Heart (tissue), 3 donors: Measurements from ENCODE around the genes CDH18 and CDH10.

- RAMPAGE, long total RNA, 2 experiments, result no peak in any of the 2 experiments
These were observed 121.8 kb upstream of the ANKH start for GRCh38 chr5:14993190-14993953.

DNA sequence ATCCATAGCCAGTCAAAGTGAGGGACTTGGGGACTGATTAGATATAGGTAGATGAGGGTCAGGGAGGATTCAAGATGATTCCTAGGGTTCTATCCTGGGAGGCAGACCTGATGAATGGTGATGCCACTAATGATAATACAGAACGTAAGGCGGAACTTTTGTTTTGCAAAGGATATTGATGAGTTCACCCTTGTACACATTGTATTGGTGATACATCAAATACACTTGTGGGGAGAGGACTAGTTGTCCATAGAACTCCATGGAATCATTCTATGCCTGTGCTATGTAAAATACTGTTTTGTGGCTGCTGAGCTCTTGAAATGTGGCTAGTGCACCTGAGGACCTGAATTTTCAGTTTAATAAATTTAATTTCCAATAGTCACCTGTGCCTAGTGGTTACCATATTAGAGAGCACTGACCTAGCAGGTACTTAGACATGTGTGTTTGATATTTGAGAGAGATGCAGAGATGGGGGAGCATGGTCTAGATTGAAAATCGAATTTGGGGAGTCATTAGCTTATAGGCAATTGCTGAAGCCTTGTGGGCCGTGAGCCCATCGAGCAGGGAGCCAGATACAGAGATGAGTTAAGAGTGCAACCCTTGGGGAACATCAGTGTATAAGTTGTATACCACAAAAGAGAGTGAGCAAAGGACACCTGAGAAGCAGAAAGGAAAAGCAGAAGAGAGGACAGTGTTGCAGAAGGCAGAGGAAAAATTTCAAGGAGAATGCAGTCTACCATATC lies 263.5 kb downstream of the MARCHF11 start:
- RAMPAGE, long total RNA, 2 experiments, result no peak in any of the 2 experiments

GRCh38 chr5:16542041-16542931 lies 74.5 kb downstream of the RETREG1 start:
- RAMPAGE, long total RNA, 2 experiments, result no peak in any of the 2 experiments

- RAMPAGE, long total RNA, 2 experiments, result no peak in any of the 2 experiments
These were observed 71.9 kb downstream of the RETREG1 start for GRCh38 chr5:16545024-16545207.

DNA sequence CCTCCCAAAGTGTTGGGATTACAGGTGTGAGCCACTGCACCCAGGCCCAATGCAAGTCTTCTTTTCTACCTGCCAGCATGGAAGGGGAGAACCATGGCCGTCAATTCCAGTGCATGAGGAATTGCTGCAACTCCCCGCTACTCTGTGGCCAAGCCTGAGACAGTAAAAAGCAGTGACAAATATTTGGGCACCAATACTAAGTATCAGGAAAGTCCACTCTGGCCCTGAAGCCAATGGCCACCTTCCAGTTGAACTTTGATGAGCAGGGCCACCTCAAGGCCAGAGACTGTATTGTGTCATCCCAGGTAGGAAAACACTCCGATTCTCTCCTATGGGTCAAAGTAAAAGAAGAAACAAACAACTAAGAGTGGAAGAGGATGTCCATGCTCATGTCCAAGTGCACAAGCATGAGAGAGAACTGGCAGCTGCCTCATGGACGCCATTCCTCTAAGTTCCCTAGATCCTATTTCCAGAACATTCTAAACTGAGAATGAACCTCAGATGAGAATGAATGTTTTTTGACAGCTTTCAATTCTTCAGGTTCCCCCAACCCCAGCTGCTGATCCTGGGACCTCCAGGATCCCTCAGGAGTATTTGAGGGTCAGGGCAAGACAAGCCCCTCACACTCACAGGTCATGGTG lies 27.1 kb downstream of the RETREG1 start:
- RAMPAGE, long total RNA, 2 experiments, result no peak in any of the 2 experiments

- RAMPAGE, long total RNA, 2 experiments, result no peak in any of the 2 experiments
These were observed 10.0 kb upstream of the RETREG1 start for GRCh38 chr5:16626698-16627345.

- RAMPAGE, long total RNA, 2 experiments, result no peak in any of the 2 experiments
These were observed 49.6 kb upstream of the RETREG1 start for GRCh38 chr5:16666108-16667175.

DNA sequence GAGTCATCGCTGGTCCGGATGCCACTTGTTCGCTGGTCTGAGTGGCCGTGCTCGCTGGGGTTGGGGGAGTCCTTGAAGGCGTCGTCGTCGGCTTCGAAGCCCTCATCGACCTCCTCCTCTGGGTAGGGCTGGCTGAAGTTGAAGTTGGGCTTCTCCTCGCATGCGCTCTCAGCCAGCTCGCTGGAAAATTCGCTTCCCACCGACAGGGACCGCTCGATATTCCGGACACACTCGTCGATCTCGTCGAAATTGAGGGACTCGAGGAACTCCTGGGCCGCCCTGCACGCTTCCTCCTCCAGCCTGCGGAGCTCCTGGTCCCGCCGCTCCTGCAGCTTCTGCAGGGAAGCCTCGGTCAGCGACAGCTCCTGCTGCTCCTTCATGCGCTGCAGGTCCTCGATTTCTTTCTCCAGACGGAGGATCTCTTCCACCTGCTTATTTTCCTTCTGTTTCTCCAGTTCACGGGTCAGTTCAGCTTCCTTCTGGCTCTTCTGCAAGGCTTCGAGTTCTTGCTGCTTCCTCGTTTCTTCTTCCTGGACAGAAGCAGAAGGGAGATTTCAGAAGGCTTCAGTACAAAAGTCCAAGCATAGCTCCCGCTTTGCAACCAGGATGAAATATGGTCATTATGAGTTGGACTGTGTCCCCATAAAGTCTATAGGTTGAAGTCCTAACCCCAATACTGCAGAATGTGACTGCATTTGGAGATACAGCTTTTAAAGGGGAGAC lies 84.7 kb upstream of the RETREG1 start:
- RAMPAGE, long total RNA, 2 experiments, result no peak in any of the 2 experiments

DNA sequence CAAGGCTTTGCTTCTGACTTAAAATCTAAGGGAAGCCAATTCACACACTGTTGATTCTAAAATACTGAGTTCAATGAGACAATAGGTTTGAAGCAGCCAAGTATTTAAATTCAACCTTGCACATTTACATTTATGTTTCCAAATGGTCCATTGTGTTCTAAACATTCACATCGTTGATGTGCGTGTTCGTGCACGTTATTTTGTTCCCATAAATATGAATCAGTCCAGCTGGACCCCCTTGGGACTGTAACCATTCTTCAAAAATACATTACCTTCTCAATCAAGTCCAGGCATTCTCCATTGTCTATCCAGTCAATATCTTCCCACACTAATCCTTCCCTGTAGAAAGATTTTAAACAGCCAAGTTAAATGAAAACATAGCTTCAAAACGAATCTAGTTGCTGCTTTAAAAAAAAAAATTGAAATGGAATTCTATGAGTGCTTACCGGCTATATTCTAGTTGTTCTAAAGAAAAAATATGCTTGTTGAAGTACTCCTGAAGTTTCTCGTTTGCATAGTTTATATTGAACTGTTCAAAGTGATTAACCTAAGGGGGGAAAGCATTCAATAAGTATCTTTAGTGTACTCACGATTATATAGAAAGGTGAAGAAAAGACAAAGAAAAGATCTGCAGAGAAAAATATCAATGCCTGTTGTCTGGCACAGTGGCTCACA lies 146.5 kb upstream of the RETREG1 start:
- RAMPAGE, long total RNA, 2 experiments, result no peak in any of the 2 experiments

- RAMPAGE, long total RNA, 2 experiments, result no peak in any of the 2 experiments
These were observed 126.3 kb downstream of the MYO10 start for GRCh38 chr5:16809643-16810344.

DNA sequence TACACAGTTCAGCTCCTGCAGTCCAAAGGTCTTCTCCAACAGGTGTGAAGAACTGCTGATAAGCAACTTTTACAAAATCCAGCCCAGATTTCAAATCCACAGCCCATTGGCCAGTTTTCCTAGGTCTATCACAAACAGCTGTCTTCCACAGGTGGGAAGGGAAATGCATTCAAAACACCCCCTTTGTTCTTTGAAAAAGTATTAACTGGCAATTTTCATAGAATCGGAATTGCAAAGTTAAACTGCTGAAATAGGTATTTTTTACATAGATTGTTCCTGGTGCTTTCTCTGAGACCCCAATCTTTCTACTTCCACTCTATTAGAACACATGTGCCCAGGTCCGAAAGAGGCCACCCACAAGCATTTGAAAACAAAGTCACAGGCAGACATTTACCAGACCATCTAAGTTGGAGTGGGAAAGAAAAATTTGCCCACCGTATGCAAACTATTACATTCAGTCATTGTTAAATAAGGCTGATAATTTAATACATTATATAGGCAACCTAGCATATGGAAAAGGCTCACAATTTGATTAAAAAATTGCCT lies 54.6 kb downstream of the MYO10 start:
- RAMPAGE, long total RNA, 2 experiments, result no peak in any of the 2 experiments

GRCh38 chr5:16895233-16895764 lies 40.8 kb downstream of the MYO10 start:
- RAMPAGE, long total RNA, 2 experiments, result no peak in any of the 2 experiments

DNA sequence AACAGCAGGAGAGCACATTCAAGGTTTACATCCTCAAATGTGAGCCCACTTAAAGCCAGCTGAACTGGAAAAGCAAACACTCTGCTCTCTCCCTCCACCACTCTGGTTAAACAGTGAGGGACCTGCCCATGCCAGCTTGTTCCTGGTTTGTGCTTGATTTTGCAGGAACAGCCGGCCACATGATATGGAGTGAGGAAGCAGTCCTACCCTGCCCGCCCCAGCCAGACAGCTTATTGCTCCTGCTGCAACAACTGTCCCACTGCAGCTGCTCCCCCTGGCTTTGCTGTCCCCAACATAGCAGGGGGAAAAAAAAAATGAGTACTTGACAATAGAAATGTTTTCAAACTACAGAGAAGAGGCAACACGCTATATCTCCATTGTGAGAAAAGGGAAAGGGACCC lies 4.8 kb downstream of the MYO10 start:
- RAMPAGE, long total RNA, 2 experiments, result no peak in any of the 2 experiments

- RAMPAGE, long total RNA, 2 experiments, result no peak in any of the 2 experiments
These were observed 895 bp downstream of the BASP1 start for GRCh38 chr5:17217963-17219088.

- RAMPAGE, long total RNA, 2 experiments, result no peak in any of the 2 experiments
These were observed 1089.2 kb upstream of the H3Y1 start for GRCh38 chr5:18744886-18745297.

DNA sequence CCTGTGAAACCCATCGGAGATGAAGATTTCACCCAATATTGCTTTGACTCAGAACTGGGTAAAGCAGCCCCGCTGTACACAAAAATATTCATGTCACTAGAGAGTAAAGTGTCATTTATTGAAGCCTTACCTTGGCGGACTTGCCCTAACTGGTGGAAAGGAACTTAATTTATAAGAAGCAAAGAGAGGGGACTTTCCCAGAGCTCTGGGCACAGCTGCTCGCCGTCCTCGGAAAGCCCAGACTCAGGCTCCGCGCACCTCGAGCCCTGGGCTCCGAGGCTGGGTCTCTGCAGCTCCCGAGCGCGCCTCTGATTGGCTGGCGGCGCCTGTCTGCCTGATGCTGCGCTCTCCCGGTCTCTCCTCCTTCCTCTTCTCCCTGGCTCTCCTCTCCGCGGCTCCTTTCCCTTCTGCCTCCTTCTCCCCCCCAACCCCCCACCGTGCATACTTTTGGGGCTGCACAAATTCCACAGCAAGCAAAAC lies at the start of gene CDH18:
Gene CDH18 (minus strand): TSS at position 245 of the 480 bp plus-strand sequence.
- RAMPAGE, long total RNA, 2 experiments, result start-site peak on the minus strand in 1 of 2 experiments, centred at position 248 of the sequence, 7 to 8 reads per replicate

- RAMPAGE, long total RNA, 2 experiments, result no peak in any of the 2 experiments
These were observed 1368.6 kb downstream of the CDH12 start for GRCh38 chr5:21484479-21484986.

GRCh38 chr5:24644432-24645228 lies at the start of gene CDH10:
CDH10 (minus strand) TSS chr5:24644978.
- RAMPAGE, long total RNA, 2 experiments, result no peak in any of the 2 experiments

- RAMPAGE, long total RNA, 2 experiments, result no peak in any of the 2 experiments
These were observed 438.6 kb upstream of the CDH10 start for GRCh38 chr5:25083373-25083760.

DNA sequence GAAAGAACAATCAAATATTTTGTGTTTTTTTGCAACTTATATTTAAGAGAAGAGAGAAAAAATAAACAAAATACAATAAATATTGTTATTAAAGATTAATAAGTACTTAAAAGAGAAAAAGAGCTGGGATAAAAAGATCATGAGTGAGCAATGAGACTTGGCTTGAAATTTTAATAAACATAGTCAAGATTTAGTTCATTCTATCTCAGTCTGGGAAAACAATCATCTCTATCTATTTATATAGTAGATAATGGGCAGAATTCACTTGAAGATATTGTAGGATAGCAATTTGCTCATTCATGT lies 669.3 kb downstream of the CDH9 start:
- RAMPAGE, long total RNA, 2 experiments, result no peak in any of the 2 experiments